Breast epithelium (tissue), 2 donors: ENCODE results near the gene PIP4K2A.

DNA sequence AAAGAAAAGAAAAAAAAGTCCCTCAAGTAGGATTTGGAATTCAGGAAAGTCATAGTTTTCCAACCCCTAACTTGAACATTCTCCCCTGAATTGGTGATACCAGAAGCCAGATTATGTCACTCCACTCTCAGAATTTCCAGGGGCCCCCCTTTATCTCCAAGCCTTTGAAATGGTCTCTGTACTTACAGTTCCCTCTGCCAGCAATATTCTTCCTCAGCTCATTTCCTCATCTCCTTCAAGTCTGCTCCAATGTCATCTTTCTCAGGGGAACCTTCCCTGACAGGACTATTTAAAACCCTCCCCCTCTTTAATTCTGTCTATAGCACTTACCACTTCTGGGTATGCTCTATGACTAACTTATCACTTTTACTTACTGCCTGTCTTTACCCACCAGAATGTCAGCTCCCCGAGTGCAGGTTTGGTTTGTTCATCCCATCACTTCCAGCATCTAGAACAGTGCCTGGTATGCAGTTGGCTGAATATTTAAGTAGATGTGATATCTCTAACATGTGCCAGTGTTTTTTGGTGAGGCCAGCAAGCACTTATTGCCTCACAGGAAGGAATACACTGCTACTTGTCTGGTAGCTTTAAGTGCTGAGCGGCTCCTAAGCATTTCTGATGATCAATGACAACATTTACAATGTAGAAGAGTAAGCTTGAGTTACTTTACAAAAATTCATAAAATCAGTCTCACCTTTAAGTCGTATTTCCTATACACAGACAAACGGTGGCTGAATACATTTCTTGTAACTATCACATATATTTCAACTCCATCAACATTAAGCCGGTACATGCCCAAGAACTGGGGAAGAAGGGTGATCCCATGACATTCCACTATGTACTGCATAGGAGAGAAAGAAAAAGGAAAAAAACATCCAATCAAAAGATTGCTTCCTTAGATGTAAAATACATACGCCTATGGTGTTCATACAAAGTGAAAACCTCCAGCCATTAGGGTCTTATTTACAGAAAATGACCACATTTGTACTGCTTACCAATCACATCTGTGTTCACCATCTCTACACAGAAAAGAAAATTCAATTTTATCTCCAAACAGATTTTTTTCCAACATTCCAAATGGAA is 141.4 kb downstream of the PIP4K2A start:
- PRO-cap = no peak
- RAMPAGE, long total RNA, 2 experiments = no peak in any of the 2 experiments

DNA sequence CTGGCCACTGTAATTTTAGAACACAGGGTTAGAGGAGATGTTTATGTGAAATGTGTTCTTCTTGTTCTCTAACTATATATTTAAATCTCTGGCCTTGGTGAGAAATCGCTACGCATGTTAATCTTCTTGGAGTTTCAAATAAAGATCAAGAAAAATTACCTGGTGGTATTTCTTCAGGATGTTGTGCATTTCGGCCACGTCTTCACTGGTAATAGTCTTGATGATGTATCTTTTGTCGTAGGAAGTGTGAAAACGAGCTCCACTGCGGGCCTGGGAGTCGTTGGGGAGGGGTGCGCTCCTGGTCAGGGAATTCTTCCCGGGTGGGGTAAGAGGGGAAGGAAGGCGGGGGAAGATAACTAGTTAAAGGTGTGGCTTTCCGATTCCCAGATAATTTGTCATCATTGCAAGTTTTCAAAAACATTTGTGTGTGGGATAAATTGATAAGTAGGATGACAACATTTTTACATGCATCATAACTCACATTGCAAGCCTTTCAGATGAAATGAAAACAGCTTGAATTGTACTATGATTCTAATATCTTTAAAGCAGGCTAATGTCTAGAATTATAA is 122.8 kb downstream of the PIP4K2A start:
- PRO-cap = no peak
- RAMPAGE, long total RNA, 2 experiments = no peak in any of the 2 experiments

GRCh38 chr10:22605674-22606743 is 108.4 kb downstream of the PIP4K2A start:
- PRO-cap = no peak
- RAMPAGE, long total RNA, 2 experiments = no peak in any of the 2 experiments

- PRO-cap = no peak
- RAMPAGE, long total RNA, 2 experiments = no peak in any of the 2 experiments
These were observed 93.9 kb downstream of the PIP4K2A start for GRCh38 chr10:22620375-22620937.

GRCh38 chr10:22629778-22630209 is 84.6 kb downstream of the PIP4K2A start:
- PRO-cap = no peak
- RAMPAGE, long total RNA, 2 experiments = no peak in any of the 2 experiments

GRCh38 chr10:22630365-22631222 is 83.8 kb downstream of the PIP4K2A start:
- PRO-cap = no peak
- RAMPAGE, long total RNA, 2 experiments = no peak in any of the 2 experiments

GRCh38 chr10:22700938-22701869 is 13.2 kb downstream of the PIP4K2A start:
- PRO-cap = no peak
- RAMPAGE, long total RNA, 2 experiments = no peak in any of the 2 experiments

DNA sequence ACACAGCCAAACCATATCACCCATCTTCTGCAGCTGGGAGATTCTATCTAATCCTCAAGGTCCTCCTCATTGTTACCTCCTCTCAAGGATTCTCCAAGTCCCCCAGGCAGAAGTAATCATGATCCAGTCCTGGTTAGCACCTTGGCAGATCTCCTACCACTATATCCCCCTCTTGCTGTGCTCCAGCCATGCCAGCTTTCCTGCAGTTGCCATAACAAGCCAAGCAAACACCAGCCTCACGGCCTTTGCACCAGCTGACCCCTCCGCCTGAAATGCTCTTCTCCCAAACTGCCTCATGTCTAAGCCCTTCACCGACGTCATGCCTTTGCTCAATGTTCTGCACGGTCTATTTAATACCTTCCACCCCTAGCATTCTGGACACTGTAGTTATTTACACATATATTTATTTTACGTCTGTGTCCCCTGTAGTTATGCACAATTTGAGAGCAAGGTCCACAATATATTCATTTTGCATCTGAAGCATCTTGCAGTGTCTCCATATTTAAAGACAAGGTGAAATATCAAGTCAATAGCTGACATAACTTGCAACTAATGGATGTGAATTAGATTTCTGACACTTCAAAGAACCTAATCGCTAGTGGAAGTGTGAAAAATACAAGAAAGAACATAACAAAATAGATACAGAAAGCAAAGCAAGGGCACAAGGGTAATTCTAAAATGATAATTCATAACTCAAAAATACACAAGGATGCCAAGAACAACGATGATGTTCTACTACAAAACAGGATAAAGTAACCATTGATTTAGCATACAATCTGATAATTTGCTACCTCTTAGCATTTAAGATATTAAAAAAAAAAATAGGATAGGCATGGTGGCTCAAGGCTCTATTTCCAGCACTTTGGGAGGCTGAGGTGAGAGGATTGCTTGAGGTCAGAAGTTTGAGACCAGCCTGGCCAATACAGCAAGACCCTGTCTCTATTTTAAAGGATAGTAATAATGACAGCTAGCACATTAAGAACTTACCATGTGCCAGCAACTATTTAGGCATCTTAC is 7.9 kb downstream of the PIP4K2A start:
- PRO-cap = no peak
- RAMPAGE, long total RNA, 2 experiments = no peak in any of the 2 experiments

- PRO-cap = bidirectional peak, plus-strand start at chr10:22714680, minus-strand start at chr10:22714514
- RAMPAGE, long total RNA, 2 experiments = no peak in any of the 2 experiments
These were observed at the start of gene PIP4K2A for GRCh38 chr10:22713740-22715063. PIP4K2A (minus strand) TSS chr10:22714578.

DNA sequence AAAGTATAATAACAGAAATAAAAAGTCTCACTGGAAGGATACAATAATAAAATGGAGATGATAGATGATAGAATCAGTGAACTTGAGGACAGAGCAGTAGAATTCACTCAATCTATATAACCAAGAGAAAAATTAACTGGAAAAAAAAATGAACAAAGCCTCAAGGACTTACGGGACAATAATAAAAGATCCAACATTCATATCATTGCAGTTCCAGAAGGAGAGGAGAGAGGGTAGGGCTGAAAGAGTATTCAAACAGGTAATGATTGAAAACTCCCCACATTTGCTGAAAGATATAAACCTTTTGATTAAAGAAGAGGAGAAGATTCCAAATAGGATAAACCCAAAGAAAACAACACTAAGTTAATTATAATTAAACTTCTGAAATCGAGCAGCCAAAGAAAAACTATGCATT is 71.7 kb upstream of the MSRB2 start:
- PRO-cap = no peak
- RAMPAGE, long total RNA, 2 experiments = no peak in any of the 2 experiments

DNA sequence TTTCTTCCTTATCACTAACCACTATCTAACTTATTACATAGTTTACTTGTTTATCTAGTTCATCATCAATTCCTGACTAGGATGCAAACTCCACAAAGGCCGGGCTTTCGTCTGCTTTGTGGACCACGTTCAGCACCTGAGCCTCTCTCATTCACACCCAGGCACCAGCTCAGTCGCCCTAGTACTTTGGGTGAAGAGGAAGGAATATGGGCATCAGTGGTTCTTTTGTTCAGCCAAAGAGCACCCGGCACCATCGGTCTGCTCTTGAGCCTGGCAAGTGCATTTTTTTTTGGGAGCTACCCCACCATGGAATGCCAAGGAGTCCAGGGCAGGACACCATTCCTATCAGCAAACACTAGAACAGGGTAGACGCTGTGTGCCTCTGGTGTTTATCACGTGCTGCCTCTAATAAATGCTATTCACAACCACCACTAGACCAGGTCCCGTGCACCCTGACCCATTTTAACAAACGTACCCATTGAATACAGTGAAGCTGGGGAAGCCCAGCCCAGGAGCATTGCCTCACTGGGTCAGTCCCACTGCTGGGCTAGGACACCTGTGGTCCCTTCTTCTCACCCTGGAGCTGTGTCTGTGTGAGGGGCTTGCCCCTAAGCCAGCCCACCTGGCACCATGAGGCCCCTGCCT is 2.2 kb downstream of the C10orf67 start:
- PRO-cap = no peak
- RAMPAGE, long total RNA, 2 experiments = no peak in any of the 2 experiments

- PRO-cap = no peak
- RAMPAGE, long total RNA, 2 experiments = no peak in any of the 2 experiments
These were observed 18.2 kb upstream of the C10orf67 start for GRCh38 chr10:23362873-23363195.

- PRO-cap = no peak
- RAMPAGE, long total RNA, 2 experiments = no peak in any of the 2 experiments
These were observed 19.0 kb upstream of the C10orf67 start for GRCh38 chr10:23363551-23363944.

GRCh38 chr10:24450616-24451368 is 241.9 kb downstream of the KIAA1217 start:
- PRO-cap = no peak
- RAMPAGE, long total RNA, 2 experiments = no peak in any of the 2 experiments

GRCh38 chr10:24468080-24468912 is 255.4 kb downstream of the ARHGAP21 start:
- PRO-cap = no peak
- RAMPAGE, long total RNA, 2 experiments = start-site peak on the minus strand in 1 of 2 experiments, at chr10:24468276-24468301 at its widest, 6 reads per replicate

DNA sequence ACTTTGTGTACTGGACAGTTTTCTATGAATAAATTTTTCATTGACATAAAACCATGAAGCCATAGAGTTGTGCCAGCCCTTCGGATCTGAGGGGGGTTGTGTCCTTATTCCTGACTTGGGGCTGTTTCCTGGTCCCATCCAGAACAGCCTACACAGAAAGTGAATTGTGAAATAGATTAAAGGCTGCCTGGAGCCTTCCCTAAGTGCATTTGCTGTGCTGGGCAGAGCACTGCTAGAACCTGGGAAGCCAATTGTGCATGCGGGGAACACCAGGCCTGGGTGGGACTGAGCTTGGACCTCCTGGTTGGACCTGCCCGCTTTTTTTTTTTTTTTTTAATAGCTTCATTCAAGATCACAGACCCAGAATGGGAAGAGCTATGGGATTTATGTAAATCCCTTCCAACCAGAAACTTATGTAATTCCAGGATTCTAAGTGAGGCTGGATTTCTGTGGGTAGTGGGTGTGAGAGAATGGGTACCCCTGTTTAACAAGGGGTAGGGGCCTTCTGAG is 238.9 kb downstream of the ARHGAP21 start:
- PRO-cap = no peak
- RAMPAGE, long total RNA, 2 experiments = no peak in any of the 2 experiments

DNA sequence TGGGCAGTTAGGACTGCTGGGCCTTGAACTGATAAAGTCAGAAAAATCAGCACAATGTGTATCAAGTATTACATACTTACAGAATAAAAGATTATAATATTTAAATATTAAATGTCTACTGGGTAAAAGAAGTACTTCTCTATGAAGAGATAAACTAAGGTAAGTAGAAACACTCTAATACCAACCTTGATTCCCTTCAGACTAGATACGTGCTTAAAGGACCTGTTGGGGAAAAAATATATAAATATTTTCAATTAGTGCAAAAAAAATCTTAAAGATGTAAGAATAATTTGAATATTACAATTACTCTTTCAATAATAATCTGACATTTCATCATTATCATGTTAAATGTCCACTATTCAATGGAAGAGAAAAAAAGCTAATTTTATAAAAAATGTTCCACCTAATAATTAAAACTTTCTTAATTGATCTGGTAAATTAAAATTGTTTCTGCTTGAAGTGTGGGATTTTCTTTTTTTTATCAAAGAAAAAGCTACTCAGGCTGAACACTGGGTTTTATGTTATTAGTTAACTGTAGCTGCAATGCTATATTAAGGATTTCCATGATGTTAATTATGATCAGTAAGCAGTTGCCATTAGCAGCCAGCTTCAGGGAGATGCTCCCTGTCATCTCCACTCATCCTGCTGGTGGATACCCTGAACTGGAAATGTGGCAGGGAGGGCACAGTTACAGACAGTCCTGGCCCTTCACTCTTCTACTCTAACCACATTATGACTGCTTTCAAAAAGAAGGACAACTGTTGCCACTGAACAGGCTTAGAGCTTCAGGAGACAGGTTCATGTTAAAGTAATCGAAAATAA is 119.3 kb downstream of the ARHGAP21 start:
- PRO-cap = no peak
- RAMPAGE, long total RNA, 2 experiments = no peak in any of the 2 experiments

GRCh38 chr10:24707568-24708549 is 15.8 kb downstream of the ARHGAP21 start:
- PRO-cap = no peak
- RAMPAGE, long total RNA, 2 experiments = no peak in any of the 2 experiments

DNA sequence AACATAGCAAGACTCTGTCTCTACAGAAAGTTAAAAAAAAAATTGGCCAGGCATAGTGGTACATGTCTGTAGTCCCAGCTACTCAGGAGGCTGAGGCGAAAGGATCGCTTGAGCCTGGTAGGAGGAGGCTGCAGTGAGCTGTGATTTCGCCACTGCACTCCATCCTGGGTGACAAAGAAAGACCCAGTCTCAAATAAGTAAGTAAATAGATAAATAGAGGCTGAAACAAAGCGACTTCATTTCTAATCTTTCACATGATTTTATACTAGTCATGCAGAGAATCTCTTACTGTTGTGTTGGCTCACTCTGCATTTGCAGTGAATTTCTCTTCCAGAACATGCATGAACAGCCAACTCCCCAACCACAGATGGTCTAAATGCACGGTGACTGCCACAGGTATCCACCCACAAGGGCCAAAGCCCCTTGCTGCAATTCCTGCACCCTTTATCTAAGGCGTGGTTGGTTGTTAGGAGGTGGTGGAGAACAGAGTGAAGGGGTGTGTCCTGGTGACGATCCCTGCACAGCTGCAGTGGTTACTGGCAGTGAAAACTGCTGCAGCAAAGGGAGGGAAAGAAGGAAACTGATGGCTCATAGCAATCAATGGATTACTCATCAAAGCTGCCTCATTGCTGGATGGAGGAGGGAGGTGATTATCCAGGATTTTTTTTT is 50.7 kb downstream of the PRTFDC1 start:
- PRO-cap = no peak
- RAMPAGE, long total RNA, 2 experiments = no peak in any of the 2 experiments

- PRO-cap = no peak
- RAMPAGE, long total RNA, 2 experiments = no peak in any of the 2 experiments
These were observed 13.2 kb downstream of the THNSL1 start for GRCh38 chr10:25029629-25030002.